Measurements from ENCODE around the gene AK6.

DNA sequence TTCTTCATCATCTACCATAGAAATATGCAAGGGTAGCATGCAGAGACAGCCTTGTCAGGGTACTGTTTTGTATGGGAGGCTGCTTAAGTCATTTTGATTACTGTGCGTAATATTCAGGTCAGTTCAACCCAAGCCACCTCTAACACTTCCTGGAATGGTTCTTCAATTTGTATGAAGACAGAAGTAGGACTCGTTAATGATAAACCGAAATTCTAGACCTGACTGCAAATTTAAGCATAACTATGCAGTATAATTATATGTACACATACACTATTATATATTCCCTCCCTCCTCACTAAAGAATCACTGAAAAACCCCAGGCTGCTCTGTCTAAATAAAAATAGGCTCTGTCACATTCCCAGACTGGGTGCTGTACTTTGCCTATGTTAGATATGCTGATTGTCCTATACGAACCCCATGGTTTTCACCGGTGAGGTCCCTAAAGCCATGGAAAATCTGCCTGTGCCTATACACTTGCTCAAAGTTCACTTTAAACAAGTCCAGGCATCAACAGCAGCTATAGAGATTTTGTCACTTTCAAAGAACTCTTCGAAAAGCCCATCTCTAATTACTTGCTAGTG lies 352.1 kb upstream of the CD180 start:
- CAGE, long polyA plus RNA: no peak
- RRBS: no CpG with 5 or more reads among the region's 6 CpGs

- CAGE, long polyA plus RNA: no peak
- RRBS: no CpG with 5 or more reads among the region's 1 CpG
Measured at GRCh38 chr5:67699409-67700046, 502.9 kb upstream of the CD180 start.

GRCh38 chr5:68134016-68135056 lies 81.2 kb upstream of the PIK3R1 start:
- CAGE, long polyA plus RNA: no peak
- RRBS: no CpG with 5 or more reads among the region's 13 CpGs

- CAGE, long polyA plus RNA: no peak
- RRBS: no CpG with 5 or more reads among the region's 1 CpG
Measured at GRCh38 chr5:68167108-68167498, 48.5 kb upstream of the PIK3R1 start.

- CAGE, long polyA plus RNA: no peak
- RRBS: no CpG with 5 or more reads among the region's 6 CpGs
Measured at GRCh38 chr5:68217512-68218024, 2.0 kb downstream of the PIK3R1 start.

GRCh38 chr5:68263946-68264282 lies 48.4 kb downstream of the PIK3R1 start:
- CAGE, long polyA plus RNA: no peak

DNA sequence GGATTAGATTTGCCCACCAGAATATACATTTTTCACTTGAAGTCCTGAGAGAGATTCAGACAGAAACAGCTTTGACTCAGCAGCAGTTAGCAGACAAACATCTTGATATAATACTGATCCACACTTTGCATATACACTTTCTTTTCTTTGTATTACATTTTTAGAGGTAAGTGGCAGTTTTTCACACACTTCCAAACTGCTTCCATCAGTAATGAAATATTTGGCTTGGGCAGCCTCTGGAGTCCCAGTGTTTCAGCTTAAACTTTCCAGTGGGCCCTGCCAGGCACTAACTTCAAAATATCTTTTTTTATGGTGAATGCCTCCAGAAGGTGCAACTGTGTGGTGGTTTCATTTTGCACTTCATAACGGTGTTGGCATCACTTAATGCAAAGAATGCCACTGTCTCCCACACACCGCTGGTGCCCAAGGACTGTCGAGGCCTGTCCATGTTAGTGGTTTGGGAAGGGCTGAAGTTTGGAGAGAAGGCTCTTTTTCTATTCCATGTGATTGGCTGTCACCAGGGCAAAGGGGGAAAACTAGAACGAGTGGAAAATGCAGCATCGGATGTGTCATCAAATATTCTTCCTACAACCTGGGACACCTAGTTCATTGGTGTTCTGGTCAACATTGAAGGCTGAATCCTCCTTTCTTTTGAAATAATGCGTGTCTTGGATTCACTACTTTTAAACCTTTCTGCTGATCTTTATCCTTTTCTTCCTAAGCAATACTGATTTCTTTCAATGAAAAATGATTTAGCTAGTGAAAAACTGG lies 53.1 kb downstream of the PIK3R1 start:
- CAGE, long polyA plus RNA: no peak
- RRBS: no CpG with 5 or more reads among the region's 6 CpGs

DNA sequence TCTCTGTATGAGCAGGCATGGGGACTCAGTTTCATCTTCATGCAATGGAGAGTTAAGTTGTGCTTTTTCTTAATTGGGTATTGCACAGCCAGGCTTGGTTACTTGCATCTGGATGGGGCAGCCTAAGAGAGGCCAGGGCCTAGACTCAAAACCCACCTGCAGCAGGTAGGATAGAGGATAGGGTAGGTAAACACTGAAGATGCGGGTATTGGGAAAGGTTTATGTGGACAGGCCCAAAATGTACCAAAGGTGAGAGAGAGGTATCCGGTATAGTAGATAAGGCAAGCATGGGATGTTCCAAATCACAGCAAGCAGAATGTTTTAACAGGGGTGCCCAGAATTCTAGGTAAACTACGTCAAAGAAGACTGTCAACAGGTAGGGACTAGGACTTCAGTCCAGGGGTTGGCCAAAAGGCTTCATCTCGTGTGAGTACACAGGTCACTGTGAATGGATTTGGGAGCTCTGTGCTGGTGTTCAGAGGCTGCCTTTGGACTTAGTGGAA lies 66.3 kb downstream of the PIK3R1 start:
- CAGE, long polyA plus RNA: no peak
- RRBS: no CpG with 5 or more reads among the region's 4 CpGs

- CAGE, long polyA plus RNA: no peak
- RRBS: no CpG with 5 or more reads among the region's 1 CpG
Measured at GRCh38 chr5:68288914-68289016, 73.2 kb downstream of the PIK3R1 start.

GRCh38 chr5:68297135-68297840 lies 81.7 kb downstream of the PIK3R1 start:
- CAGE, long polyA plus RNA: no peak
- RRBS: no CpG with 5 or more reads among the region's 9 CpGs

DNA sequence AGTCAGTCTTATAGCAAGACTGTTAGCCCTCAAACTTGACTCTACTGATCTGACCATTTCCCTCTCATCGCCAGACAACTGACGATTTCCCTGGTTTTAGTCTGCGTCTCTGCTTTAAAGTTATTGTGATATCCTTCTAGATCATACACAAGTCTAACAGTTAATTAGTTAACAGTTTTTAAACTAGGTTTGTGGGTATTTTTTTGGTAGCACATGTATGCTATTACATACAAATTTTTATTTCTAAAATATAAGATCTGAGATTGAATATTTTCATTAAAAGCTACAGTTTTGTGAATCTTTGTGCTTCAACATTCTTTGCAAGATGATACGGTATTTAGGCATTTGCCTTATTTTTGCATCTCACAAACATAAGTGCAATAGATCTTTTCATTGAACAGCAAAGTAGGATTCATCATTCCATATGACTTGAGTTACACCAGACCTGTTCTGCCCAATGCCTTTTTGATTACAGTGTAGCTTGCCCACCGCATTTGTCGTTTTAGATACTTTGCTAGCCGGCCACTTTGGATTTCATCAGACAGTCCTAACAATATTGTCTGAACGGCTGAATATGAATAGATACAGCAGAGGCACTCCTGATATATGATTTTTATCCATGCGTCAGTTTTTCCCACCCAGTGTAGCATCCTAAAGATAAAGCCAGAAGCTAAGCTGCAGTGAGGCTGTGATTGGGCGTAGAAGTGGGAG lies 84.4 kb downstream of the PIK3R1 start:
- CAGE, long polyA plus RNA: no peak
- RRBS: no CpG with 5 or more reads among the region's 10 CpGs

GRCh38 chr5:68331223-68331748 lies 115.7 kb downstream of the PIK3R1 start:
- CAGE, long polyA plus RNA: no peak
- RRBS: no CpG with 5 or more reads among the region's 1 CpG

- CAGE, long polyA plus RNA: no peak
- RRBS: no CpG with 5 or more reads among the region's 5 CpGs
Measured at GRCh38 chr5:68682447-68683046, 411.3 kb upstream of the SLC30A5 start.

GRCh38 chr5:69369126-69370103 lies at the start of gene AK6:
Gene AK6, minus strand, starts transcription at chr5:69369520.
- CAGE, long polyA plus RNA: start-site peak on the minus strand at chr5:69369495-69369542, 1,771 and 758 reads in 2 replicates; start-site peak on the plus strand at chr5:69369798-69369858, 344 and 260 reads in 2 replicates
- RRBS: under 1% methylated on average over 37 of the region's 82 CpGs

DNA sequence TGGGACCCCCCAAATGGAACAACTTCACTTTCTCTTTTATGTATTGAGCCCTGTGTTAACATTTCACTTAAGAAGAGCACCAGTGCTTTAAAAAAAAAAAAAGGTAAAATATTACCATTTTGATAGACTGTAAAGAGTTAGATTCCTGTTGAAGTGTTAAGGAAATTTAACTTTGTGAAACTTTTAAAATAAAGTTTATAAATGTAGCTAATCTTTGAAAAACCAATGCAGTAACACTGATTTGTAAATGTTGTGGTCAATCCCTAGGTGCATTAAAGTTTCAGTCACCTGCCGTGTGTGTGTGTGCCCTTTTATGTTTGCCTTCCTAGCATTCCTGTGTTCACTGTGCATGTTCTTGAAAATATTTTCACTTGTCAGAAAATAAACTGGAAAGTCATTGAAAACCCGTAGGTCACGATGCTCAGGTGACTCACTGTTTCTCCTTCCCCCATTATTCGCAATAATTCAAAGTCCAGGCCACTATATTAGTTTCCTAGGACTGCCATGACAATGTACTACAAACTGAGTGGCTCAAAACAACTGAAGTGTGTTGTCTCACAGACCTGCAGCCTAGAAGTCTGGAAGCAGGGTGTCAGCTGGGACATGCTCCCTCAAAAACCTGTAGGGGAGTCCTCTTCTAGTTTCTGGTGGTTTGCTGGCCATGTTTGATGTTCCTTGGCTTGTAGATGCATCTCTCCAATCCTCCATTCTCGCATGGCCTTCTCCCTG lies 29.2 kb downstream of the MARVELD2 start:
- CAGE, long polyA plus RNA: no peak
- RRBS: no CpG with 5 or more reads among the region's 5 CpGs

GRCh38 chr5:69527853-69528473 lies 32.0 kb upstream of the GTF2H2C start:
- CAGE, long polyA plus RNA: no peak
- RRBS: no CpG with 5 or more reads among the region's 7 CpGs

GRCh38 chr5:71744014-71744466 lies 25.0 kb downstream of the CARTPT start:
- CAGE, long polyA plus RNA: no peak
- RRBS: no CpG with 5 or more reads among the region's 2 CpGs

- CAGE, long polyA plus RNA: no peak
- RRBS: no CpG with 5 or more reads among the region's 2 CpGs
Measured at GRCh38 chr5:71749542-71749948, 30.5 kb downstream of the CARTPT start.

DNA sequence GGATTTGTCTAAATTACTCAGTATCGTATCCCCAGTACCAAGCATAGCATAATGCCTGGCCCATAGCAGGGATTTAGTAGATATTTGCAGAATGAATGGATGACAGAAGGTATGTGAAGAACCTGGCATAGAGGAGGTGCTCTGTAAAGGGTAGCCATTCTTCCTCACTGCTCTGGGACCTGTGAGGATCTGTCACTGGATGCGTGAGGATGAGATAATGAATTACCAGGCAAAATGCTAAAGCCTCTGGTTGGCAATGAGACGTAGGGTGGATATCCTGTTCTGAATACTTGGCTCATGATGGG lies 172.6 kb downstream of the CARTPT start:
- CAGE, long polyA plus RNA: no peak
- RRBS: no CpG with 5 or more reads among the region's 3 CpGs

- CAGE, long polyA plus RNA: no peak
- RRBS: no CpG with 5 or more reads among the region's 3 CpGs
Measured at GRCh38 chr5:71925033-71925476, 182.2 kb upstream of the MAP1B start.

Data from BJ (cell line).